ENCODE measurements around the genes SPRR5, SPRR1A, LELP1, PGLYRP3, PGLYRP4 and S100A5.

DNA sequence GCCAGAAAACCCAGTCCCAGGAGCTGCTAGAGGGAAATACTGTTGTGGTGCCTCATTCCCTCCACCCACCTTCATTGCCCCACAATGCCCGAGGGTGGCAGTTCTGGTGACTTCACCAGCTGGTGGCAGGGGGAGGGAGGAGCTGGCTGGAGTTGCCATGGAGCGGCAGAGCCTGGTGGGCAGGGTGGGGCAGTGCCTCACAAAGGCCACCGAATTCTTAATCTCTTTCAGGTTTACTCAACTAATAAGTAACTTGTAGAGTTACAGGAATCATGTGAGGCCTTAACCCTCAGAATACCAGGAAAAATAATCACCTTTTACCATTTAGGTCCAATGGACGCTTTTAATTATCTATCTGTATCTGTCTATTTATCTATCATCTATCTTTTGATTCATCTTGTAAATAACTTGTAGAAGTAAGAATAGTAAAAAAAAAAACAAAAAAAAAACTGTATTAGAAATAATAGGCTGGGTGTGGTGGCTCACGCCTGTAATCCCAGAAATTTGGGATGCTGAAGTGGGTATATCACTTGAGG lies 11.8 kb upstream of the S100A11 start:
- RAMPAGE, long total RNA = no peak
- RRBS, 2 experiments = no CpG with 5 or more reads among the region's 5 CpGs
CAGE:
- cytosol, long polyA minus RNA = no peak
- cytosol, long polyA plus RNA = no peak
- long polyA plus RNA = no peak
- nucleolus, long total RNA = no peak
- nucleus, long polyA plus RNA = no peak
- nucleus, long total RNA = no peak

- RAMPAGE, long total RNA = no peak
- RRBS, 2 experiments = 4 to 18% methylated on average over 17 to 21 of the region's 65 CpGs
CAGE:
- cytosol, long polyA minus RNA = no peak
- cytosol, long polyA plus RNA = no peak
- long polyA plus RNA = no peak
- nucleolus, long total RNA = no peak
- nucleus, long polyA plus RNA = no peak
- nucleus, long total RNA = no peak
Measured at GRCh38 chr1:152188722-152189749, 30.0 kb upstream of the RPTN start.

DNA sequence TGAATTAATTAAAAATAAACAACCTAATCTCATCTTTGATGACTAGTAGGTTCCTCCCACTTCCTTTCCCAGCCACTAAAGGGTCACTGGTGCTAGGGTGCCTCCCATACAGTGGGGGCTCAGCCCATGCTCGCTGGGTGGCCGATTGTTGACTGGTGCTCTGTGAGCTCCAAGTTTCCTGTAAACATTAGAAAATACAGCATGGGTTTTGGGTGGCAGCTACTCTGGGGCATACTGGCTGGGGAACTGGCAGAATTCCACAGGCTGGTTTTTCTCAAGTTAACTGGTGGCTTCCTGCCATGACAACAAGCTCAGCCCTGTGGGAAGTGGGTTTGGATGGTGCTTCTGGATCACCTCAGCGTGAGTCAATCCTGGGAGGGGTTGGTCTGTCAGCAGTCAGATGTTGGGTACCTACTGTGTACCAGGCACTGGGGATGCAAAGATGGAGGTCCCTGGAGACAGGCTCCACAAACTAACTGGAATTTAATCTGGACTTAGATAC lies 28.7 kb upstream of the CRNN start:
- RAMPAGE, long total RNA = no peak
- RRBS, 2 experiments = no CpG with 5 or more reads among the region's 3 CpGs
CAGE:
- cytosol, long polyA minus RNA = no peak
- cytosol, long polyA plus RNA = no peak
- long polyA plus RNA = no peak
- nucleolus, long total RNA = no peak
- nucleus, long polyA plus RNA = no peak
- nucleus, long total RNA = no peak

- RAMPAGE, long total RNA = no peak
- RRBS, 2 experiments = no CpG with 5 or more reads among the region's 2 CpGs
CAGE:
- cytosol, long polyA minus RNA = no peak
- cytosol, long polyA plus RNA = no peak
- long polyA plus RNA = no peak
- nucleolus, long total RNA = no peak
- nucleus, long polyA plus RNA = no peak
- nucleus, long total RNA = no peak
Measured at GRCh38 chr1:152618981-152619548, 3.8 kb downstream of the LCE3A start.

GRCh38 chr1:152736616-152736941 lies 17.3 kb downstream of the C1orf68 start:
- RAMPAGE, long total RNA = no peak
CAGE:
- cytosol, long polyA minus RNA = no peak
- cytosol, long polyA plus RNA = no peak
- long polyA plus RNA = no peak
- nucleolus, long total RNA = no peak
- nucleus, long polyA plus RNA = no peak
- nucleus, long total RNA = no peak

DNA sequence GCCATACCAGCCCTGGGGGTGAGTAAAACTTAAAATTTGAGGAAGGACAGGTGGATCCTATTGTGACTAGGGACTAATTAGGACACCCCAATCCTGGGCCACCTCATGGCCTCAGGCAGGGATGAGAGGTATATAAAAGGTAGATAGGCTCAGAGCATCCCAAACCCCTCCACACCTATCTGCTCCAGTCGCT lies at the start of gene SPRR5:
TSS of gene SPRR5 (plus strand) at position 162 of the 193 bp plus-strand sequence.
- RAMPAGE, long total RNA = no peak
- RRBS, 2 experiments = no CpG with 5 or more reads among the region's 1 CpG
CAGE:
- cytosol, long polyA minus RNA = no peak
- cytosol, long polyA plus RNA = no peak
- long polyA plus RNA = no peak
- nucleolus, long total RNA = no peak
- nucleus, long polyA plus RNA = no peak
- nucleus, long total RNA = no peak

GRCh38 chr1:152983745-152984316 lies at the start of gene SPRR1A:
TSS of gene SPRR1A (plus strand) at chr1:152984081.
- RAMPAGE, long total RNA = no peak
- RRBS, 2 experiments = no CpG with 5 or more reads among the region's 3 CpGs
CAGE:
- cytosol, long polyA minus RNA = no peak
- cytosol, long polyA plus RNA = no peak
- long polyA plus RNA = no peak
- nucleolus, long total RNA = no peak
- nucleus, long polyA plus RNA = no peak
- nucleus, long total RNA = no peak

DNA sequence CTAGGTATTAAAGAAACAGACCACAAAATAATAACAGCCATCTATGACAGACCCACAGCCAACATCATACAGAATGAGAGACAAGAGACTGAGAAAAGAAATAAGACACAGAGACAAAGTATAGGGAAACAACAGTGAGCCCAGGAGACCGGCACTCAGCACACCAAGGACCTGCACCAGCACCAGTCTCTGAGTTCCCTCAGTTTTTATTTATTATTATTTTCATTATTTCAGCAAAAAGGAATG lies 6.2 kb downstream of the SPRR2E start:
- RAMPAGE, long total RNA = no peak
- RRBS, 2 experiments = no CpG with 5 or more reads among the region's 1 CpG
CAGE:
- cytosol, long polyA minus RNA = no peak
- cytosol, long polyA plus RNA = no peak
- long polyA plus RNA = no peak
- nucleolus, long total RNA = no peak
- nucleus, long polyA plus RNA = no peak
- nucleus, long total RNA = no peak

DNA sequence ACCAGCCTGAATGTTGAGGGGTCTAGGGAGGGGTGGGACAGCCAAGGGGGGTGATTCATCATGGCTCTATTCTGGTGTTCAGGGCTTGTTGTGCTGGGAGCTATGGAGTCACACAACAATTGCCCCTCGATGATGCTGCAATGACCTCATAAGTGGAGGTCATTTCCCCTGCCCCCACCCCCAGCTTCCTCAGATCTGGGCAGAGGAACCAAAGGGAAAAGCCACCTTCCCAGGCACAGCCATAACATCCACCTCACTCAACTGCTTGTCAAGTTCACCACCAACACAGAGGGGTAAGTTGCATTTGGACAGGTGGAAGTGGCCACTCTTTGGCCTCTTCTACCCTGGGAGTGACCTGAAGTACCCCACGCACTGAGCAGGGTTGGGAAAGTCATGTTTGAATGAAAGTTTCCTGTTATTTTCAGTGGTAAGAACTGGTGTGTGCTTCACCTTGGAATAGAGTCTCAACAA lies at the start of gene LELP1:
TSS of gene LELP1 (plus strand) at position 192 of the 471 bp plus-strand sequence.
- RAMPAGE, long total RNA = no peak
- RRBS, 2 experiments = no CpG with 5 or more reads among the region's 2 CpGs
CAGE:
- cytosol, long polyA minus RNA = no peak
- cytosol, long polyA plus RNA = no peak
- long polyA plus RNA = no peak
- nucleolus, long total RNA = no peak
- nucleus, long polyA plus RNA = no peak
- nucleus, long total RNA = no peak

DNA sequence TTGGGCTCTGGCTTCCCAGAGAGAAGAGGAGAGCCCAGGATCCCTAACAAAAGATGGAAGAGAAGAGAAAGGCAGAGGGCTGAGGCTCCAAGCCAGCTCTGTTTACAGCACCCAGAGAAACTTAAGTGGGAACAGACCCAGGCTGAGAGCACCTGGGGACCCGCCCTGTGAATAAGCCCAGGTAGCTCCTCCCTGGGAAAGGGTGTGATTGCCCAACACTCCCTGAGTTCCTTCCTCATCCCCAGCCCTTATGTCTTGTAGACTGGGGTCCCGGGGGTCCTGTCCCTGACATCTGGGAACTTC lies at the start of gene PGLYRP3:
TSS of gene PGLYRP3 (minus strand) at position 126 of the 303 bp plus-strand sequence.
- RAMPAGE, long total RNA = no peak
- RRBS, 2 experiments = no CpG with 5 or more reads among the region's 2 CpGs
CAGE:
- cytosol, long polyA minus RNA = no peak
- cytosol, long polyA plus RNA = no peak
- long polyA plus RNA = no peak
- nucleolus, long total RNA = no peak
- nucleus, long polyA plus RNA = no peak
- nucleus, long total RNA = no peak

- RAMPAGE, long total RNA = no peak
- RRBS, 2 experiments = no CpG with 5 or more reads among the region's 8 CpGs
CAGE:
- cytosol, long polyA minus RNA = no peak
- cytosol, long polyA plus RNA = no peak
- long polyA plus RNA = no peak
- nucleolus, long total RNA = no peak
- nucleus, long polyA plus RNA = no peak
- nucleus, long total RNA = no peak
Measured at GRCh38 chr1:153348716-153349269, at the start of gene PGLYRP4. TSS of gene PGLYRP4 (minus strand) at chr1:153348841.

GRCh38 chr1:153356973-153357300 lies 717 bp upstream of the S100A9 start:
- RAMPAGE, long total RNA = no peak
- RRBS, 2 experiments = no CpG with 5 or more reads among the region's 3 CpGs
CAGE:
- cytosol, long polyA minus RNA = no peak
- cytosol, long polyA plus RNA = no peak
- long polyA plus RNA = no peak
- nucleolus, long total RNA = no peak
- nucleus, long polyA plus RNA = no peak
- nucleus, long total RNA = no peak

DNA sequence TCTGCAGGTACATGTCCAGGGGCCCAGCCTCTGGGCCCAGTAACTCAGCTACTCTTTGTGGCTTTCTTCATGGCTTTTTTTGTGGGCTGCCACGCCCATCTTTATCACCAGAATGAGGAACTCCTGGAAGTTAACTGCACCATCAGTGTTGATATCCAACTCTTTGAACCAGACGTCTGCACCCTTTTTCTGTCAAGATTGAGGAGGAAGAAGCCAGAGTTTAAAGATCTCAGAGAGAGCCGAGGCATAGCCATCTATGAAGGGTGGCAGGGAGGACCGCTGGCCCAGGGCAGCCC lies 870 bp downstream of the S100A8 start:
- RAMPAGE, long total RNA = no peak
- RRBS, 2 experiments = no CpG with 5 or more reads among the region's 4 CpGs
CAGE:
- cytosol, long polyA minus RNA = no peak
- cytosol, long polyA plus RNA = no peak
- long polyA plus RNA = no peak
- nucleolus, long total RNA = no peak
- nucleus, long polyA plus RNA = no peak
- nucleus, long total RNA = no peak

- RAMPAGE, long total RNA = no peak
- RRBS, 2 experiments = no CpG with 5 or more reads among the region's 9 CpGs
CAGE:
- cytosol, long polyA minus RNA = no peak
- cytosol, long polyA plus RNA = no peak
- long polyA plus RNA = no peak
- nucleolus, long total RNA = start-site peak on the minus strand at chr1:153534627-153534704, 31 reads
- nucleus, long polyA plus RNA = no peak
- nucleus, long total RNA = no peak
Measured at GRCh38 chr1:153534221-153535113, 1.3 kb downstream of the S100A6 start.

- RAMPAGE, long total RNA = no peak
- RRBS, 2 experiments = no CpG with 5 or more reads among the region's 12 CpGs
CAGE:
- cytosol, long polyA minus RNA = no peak
- cytosol, long polyA plus RNA = no peak
- long polyA plus RNA = no peak
- nucleolus, long total RNA = no peak
- nucleus, long polyA plus RNA = no peak
- nucleus, long total RNA = no peak
Measured at GRCh38 chr1:153540279-153541338, at the start of gene S100A5. TSS of gene S100A5 (minus strand) at chr1:153540934.

- RAMPAGE, long total RNA = no peak
- RRBS, 2 experiments = no CpG with 5 or more reads among the region's 3 CpGs
CAGE:
- cytosol, long polyA minus RNA = no peak
- cytosol, long polyA plus RNA = no peak
- long polyA plus RNA = no peak
- nucleolus, long total RNA = no peak
- nucleus, long polyA plus RNA = no peak
- nucleus, long total RNA = no peak
Measured at GRCh38 chr1:153563709-153564057, 2.0 kb downstream of the S100A2 start.

DNA sequence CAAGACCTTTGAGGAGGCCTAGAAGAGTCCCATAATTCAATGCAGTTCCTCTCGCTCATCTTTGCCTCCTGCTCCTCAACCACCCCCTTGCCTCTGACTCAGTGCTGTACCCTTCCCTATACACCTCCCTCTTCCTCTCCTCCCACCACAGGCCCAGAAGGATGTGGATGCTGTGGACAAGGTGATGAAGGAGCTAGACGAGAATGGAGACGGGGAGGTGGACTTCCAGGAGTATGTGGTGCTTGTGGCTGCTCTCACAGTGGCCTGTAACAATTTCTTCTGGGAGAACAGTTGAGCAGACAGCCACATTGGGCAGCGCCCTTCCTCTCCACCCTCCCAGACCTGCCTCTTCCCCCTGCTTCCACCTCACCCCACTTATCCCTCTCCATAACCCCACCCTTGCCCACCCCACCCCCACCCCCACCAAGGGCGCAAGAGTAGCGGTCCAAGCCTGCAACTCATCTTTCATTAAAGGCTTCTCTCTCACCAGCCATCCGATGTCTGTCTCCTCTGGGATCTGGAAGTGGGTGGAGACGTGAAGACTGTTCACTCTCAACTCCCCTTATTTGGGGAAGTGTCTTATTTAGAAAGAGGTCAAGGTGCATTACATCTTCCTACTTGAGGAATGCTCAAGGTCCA lies 2.2 kb upstream of the CHTOP start:
- RAMPAGE, long total RNA = no peak
- RRBS, 2 experiments = no CpG with 5 or more reads among the region's 8 CpGs
CAGE:
- cytosol, long polyA minus RNA = no peak
- cytosol, long polyA plus RNA = no peak
- long polyA plus RNA = no peak
- nucleolus, long total RNA = no peak
- nucleus, long polyA plus RNA = no peak
- nucleus, long total RNA = no peak

DNA sequence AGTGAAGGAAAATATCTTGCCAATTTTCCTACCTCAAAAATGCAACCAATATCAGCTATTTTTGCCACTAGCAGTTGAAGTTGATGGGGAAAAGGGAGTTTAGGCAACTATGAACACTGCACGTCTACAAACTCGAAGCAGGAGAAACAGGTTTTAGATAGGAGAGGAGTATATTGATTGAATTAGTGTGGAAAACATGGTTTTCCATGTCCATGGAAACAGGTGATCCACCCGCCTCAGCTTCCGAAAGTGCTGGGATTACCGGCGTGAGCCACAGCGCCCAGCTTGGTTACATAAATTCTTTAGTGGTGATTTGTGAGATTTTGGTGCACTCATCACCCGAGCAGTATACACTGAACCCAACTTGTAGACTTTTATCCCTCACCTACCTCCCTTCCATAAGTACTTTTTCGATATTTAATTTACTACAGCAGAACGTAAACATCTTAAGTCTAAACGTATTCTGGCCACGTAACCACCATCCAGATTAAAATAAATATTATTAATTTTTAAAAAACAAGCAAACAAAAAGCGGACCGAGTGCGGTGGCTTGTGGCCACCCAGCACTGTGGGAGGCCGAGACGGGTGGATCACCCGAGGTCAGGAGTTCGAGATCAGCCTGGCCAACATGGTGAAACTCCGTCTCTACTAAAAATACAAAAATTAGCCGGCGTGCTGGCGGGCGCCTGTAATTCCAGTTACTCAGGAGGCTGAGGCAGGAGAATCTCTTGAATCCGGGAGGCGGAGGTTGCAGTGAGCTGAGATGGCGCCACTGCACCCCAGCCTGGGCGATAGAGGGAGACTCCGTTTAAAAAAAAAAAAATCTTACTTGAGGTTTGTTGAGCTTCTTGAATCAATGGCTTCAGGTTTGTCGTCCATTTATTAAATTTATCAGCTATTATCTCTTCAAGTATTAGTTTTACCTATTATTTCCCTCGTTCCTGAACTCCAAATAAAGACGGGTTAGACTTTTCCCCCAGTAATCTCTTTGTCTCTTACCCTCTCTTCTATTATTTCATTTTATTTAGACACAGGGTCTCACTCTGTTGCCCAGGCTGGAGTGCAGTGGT lies 913 bp upstream of the ILF2 start:
- RAMPAGE, long total RNA = no peak
- RRBS, 2 experiments = no CpG with 5 or more reads among the region's 32 CpGs
CAGE:
- cytosol, long polyA minus RNA = no peak
- cytosol, long polyA plus RNA = no peak
- long polyA plus RNA = no peak
- nucleolus, long total RNA = no peak
- nucleus, long polyA plus RNA = no peak
- nucleus, long total RNA = no peak

GRCh38 chr1:153683306-153683948 lies 4.9 kb downstream of the NPR1 start:
- RAMPAGE, long total RNA = no peak
- RRBS, 2 experiments = no CpG with 5 or more reads among the region's 8 CpGs
CAGE:
- cytosol, long polyA minus RNA = no peak
- cytosol, long polyA plus RNA = no peak
- long polyA plus RNA = no peak
- nucleolus, long total RNA = no peak
- nucleus, long polyA plus RNA = no peak
- nucleus, long total RNA = no peak

DNA sequence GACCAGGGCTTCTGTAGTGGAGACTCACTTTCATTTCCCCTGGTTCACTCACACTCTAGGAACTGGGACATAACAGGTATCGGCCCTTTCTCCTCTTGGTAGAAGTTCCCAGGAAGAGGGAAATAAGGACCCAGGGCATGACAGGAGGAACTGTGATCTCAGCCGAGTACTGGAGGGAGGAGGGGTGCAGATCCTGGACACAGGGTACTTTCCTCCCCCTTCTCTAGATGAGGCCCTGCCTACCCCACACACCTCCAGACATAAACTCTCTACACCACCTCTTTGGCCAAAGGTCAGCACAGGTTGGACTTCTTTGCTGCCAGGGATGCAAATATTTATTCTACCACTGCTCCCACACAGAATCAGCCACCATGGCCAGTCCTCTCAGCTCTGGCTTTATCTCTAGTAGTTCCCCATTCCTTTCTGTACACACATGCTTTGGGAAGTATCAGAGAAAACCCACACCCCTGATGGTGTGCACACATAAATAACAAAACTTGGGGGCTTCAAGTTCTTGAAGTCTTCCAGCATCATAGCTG lies 6.9 kb upstream of the SLC27A3 start:
- RAMPAGE, long total RNA = no peak
- RRBS, 2 experiments = no CpG with 5 or more reads among the region's 2 CpGs
CAGE:
- cytosol, long polyA minus RNA = no peak
- cytosol, long polyA plus RNA = no peak
- long polyA plus RNA = no peak
- nucleolus, long total RNA = no peak
- nucleus, long polyA plus RNA = no peak
- nucleus, long total RNA = no peak